Ileum (tissue), 1 donor: ENCODE measurements around the genes CEP78 and RASEF.

DNA sequence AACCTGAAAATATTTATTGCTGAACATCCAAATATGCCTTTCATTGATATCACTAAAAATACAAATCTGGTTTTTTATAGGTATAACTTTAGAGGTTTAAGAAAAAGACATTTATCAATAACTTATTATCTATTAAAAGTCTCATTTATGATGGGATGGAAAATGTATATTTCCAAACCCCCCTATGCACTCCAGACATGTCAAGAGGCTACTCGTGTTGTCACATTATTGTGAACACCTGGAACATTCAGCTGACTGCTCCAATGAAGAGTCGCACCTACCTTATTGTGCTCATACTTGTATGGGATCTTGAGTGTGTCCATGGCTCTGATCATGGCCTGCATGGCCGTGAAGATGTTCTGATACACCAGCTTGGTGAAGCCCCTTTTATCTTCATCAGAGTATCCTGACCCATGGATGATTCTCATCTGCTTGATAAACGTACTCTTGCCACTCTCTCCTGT, 109.7 kb downstream of the GNAQ start:
- PRO-cap = no peak

- PRO-cap = no peak
These were observed 45.6 kb downstream of the GNAQ start for GRCh38 chr9:77985944-77986400.

- PRO-cap = no peak
These were observed 42.1 kb downstream of the GNAQ start for GRCh38 chr9:77989337-77990136.

DNA sequence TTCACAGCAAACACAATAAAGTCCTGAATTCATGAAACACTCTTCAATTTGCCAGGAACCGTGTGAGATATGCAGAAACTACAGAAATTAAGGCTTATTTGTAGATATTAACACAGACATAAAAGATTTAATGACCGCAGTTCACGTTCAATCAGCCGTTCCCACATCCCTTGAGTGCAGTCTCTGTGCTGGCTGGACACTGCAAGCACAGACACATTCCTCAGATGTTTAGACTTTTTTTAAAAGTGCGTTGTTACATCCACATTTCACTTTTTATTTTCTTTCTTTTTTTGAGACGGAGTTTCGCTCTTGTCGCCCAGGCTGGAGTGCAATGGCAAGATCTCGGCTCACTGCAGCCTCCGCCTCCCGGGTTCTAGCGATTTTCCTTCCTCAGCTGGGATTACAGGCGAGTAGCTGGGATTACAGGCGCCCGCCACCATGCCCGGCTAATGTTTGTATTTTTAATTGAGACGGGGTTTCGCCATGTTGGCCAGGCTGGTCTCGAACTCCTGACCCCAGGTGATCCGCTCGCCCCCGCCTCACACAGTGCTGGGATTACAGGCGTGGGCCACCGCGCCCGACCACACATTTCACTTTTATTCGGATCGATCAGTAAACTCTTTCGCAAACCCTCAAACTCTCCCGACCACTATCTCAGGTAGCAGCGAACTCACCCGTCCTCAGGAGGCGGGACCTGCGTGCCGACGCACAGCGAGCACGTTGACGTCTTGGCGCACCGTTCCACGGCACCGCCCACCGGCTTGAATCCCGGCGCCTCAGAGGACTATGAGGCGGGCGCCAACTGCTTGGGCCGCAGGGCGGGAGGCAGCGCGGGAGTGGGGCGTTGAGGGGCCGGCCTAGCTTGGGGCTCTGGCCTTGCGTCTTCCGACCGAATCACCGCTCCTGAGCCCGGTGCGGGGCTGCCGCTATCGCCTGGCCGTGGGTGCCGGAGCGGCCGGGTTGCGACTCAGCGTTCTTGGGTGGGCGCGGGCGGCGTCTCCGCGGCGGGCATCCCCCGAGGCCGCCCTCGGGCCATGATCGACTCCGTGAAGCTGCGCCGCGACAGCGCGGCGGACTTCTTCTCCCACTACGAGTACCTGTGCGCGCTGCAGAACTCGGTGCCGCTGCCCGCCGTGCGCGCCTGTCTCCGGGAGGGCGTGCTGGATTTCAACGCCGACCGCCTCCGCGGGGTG, at the start of gene CEP78:
Gene CEP78 (plus strand): TSS at position 759 of the 1,193 bp plus-strand sequence.
- PRO-cap = bidirectional peak, plus-strand start at position 779 of the sequence, minus-strand start at position 685 of the sequence

DNA sequence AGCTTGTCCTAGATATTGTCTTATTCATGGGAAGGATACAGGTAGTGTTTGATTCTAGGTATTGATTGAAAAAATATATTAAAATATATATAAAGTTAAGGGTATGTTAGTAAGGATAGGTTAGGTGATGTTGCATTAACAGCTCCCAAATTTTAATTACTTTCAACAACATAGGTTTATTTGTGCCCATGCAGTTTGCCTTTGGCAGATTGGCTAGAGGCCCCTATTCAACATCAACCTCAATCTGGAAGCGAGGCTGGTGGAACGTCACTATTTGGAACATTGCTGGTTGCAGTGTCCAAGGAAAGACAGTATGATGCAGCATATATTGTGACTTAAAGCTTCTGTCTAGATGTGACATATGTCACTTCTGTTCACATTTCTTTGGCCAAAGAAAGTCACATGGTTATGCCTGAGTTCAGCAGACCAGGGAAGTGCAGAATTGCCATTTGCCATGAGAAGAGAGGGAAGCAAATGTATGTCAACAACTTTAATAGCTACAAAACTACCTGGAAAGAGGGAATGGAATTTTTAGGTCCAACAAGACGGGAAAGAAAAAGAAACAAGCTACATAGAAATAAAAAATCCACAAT, 24.3 kb upstream of the PSAT1 start:
- PRO-cap = no peak

- PRO-cap = no peak
These were observed 297.0 kb downstream of the TLE4 start for GRCh38 chr9:79868761-79869215.

DNA sequence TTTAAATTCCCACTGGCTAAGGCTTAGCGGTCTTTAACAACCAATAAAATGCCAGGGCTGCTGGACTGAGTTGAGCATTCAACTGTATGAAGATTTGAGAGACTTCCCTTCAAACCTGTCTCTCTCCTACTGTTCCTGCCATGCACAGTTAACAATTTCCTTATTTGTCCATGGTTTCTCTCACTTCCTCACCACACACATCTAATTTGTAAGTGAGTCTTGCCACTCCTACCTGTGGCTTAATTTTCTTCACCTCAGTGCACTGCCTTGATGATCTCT, 398.9 kb downstream of the TLE4 start:
- PRO-cap = no peak

GRCh38 chr9:81183953-81184511, 505.3 kb downstream of the TLE1 start:
- PRO-cap = no peak

DNA sequence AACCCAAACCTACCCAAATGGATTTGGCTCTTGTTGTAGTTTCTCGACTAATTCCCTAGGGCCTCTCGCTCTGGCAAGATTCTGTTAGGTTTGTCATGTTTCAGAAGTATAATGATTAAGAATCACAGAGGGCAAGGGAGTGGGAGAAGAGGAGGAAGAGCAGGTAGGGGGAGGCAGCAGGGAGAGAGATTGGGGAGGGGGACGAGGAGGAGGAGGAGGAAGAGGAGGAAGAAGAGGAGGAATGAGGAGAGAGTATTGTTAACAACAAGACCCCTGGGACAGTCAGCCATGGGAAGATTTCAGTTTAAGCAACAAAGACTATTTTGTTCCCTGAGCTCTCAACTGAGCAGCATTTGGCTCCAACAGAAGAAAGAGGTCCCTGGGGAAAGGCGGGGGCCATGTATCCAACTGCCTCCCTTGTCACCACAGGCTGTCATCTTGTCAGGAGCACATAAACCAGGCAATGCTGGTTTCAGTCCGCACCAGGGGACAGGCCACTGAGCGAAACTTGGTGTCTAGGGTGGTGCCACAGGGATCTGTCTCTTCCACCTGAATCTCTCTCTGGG, 316.1 kb downstream of the TLE1 start:
- PRO-cap = no peak

DNA sequence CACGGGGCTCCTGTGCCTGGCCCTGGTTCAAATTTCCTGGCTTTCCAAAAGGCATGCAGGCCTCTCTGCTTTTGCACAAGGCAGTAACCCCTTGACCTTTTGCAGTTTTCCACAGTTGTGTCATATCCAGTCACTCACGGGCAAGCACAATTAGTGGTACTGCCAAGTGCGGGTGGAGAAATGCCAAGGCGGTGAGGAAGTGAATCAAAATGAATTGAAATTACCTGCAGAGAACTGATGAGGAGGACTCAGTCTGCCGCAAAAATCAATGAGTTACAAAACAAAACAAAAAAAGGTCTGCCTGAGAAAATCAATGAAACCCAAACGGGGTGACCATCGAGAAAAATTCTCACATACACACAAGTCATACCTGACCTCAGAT, 126.6 kb downstream of the TLE1 start:
- PRO-cap = no peak

GRCh38 chr9:81596909-81597667, 92.3 kb downstream of the TLE1 start:
- PRO-cap = no peak

DNA sequence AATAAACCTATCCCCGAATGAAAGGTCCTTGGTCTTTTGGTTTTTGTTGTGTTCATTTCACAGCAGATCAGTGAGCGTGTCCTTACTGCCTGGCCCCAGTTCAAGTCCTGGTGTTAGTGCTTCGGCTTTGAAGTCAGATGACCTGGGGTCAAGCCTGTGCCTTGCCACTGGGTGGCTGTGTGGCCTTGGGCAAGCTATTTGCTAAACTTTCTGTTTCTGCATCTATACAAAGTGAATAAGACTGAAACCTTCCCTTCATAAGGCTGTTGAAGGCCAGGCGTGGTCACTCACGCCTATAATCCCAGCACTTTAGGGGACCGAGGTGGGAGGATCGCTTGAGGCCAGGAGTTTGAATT, 94.6 kb upstream of the SPATA31D4 start:
- PRO-cap = no peak

GRCh38 chr9:82604854-82605376, 458.0 kb downstream of the RASEF start:
- PRO-cap = no peak

- PRO-cap = no peak
These were observed 56.9 kb downstream of the RASEF start for GRCh38 chr9:83005764-83006698.

- PRO-cap = bidirectional peak, plus-strand start at chr9:83063235, minus-strand start at chr9:83063142
These were observed at the start of gene RASEF for GRCh38 chr9:83062752-83063553. RASEF (minus strand) TSS chr9:83063142.

- PRO-cap = no peak
These were observed 89.1 kb downstream of the FRMD3 start for GRCh38 chr9:83449040-83449647.

- PRO-cap = no peak
These were observed 561 bp downstream of the UBQLN1 start for GRCh38 chr9:83706932-83707862.

DNA sequence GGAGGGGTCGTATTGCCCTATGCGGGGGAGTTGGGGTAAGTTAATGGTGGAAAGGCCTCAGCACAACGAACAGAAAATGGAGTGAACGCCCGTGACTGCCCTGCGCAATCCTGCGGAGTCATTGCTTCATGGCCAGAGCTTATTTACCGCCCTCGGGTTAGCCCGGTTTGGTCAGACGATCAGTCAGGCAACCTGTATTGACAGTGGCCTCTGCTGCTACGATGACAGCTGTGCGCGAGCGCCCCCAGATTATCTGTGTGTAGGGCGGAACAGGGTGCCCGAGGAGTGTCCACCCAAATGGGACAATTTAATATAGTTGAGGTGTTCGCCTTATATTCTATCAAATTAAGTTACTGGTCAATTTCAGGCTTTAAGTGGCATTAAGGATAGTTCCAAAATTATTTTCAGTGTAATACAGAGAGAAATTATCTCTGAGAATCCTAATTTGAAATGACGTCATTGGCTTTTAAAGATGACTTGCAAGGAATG, 778 bp upstream of the UBQLN1 start:
- PRO-cap = bidirectional peak, plus-strand start at position 170 of the sequence, minus-strand start at position 112 of the sequence; unidirectional peak, minus-strand start at position 194 of the sequence

DNA sequence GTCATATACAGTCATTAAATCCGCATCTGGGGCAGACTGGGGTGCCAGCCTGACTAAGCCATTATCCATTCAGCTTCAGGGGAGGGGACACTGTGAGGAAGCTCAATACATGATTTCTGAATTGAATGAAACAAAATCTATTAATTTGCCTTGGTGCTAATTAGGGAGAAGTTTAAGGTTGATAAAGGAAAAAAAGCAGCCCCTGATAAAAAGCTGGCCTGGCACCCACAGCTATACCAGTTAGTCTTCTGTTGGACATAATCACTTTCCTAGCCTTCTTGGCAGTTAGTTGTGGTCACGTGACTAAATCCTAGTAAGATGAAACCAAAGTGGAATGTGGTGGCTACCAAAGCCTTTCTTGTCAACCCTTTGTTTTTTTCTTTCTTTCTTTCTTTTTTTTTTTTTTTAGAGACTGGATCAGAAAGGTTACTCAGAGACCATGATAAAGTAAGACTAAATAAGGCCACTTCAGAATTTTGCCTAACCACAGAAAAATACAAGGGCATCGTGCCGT, 13.9 kb upstream of the KIF27 start:
- PRO-cap = no peak

DNA sequence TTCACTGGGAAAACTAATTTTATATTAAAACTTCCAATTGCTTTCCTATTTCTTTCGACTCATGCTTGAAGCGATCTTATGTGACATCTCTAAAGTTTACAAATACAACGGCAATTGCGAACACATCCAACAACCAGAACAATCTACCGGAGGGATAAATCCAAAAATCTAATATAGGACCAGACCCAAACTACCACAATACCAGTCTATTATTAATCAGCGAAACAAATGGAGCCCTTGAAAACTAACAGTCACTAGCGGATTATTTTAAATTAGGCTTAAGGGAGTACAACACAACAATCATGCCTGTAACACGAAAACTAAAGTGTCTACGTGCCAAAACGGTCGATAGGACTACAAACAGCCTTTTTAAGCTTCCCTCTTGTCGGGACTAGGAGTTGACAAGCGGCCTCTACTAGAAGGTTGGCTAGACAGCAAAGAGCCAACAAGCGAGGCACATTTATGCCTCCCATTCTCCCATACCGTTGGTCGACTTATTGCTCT, 1.2 kb downstream of the HNRNPK start:
- PRO-cap = no peak